REH cell (cell line): ENCODE results near the genes NPHP1, RGPD8 and CHCHD5.

GRCh38 chr2:110204823-110205300 lies at the start of gene NPHP1:
Gene NPHP1, minus strand, starts transcription at chr2:110205013.
- PRO-cap = no peak

GRCh38 chr2:110211646-110211904 lies 772 bp downstream of the MTLN start:
- PRO-cap = no peak

DNA sequence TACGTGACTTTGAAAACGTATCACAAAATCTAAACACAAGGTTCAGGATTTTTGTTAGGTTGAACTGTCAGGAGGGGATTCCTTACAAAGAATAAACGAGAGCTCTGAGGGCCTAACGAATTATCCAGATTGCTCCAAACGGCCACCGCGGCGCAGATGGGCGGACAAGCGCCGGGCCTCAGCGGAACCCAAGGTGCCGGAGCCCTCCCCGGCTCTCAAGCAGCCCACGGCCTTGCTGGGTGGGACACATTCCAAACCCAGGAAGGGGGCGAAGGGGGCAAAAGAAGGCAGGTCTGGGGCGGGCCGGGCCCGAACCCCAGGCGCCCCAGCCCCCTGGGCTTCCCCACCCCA lies 285 bp downstream of the BUB1 start:
- PRO-cap = no peak

GRCh38 chr2:111165031-111166032 lies 44.6 kb downstream of the BCL2L11 start:
- PRO-cap = no peak

DNA sequence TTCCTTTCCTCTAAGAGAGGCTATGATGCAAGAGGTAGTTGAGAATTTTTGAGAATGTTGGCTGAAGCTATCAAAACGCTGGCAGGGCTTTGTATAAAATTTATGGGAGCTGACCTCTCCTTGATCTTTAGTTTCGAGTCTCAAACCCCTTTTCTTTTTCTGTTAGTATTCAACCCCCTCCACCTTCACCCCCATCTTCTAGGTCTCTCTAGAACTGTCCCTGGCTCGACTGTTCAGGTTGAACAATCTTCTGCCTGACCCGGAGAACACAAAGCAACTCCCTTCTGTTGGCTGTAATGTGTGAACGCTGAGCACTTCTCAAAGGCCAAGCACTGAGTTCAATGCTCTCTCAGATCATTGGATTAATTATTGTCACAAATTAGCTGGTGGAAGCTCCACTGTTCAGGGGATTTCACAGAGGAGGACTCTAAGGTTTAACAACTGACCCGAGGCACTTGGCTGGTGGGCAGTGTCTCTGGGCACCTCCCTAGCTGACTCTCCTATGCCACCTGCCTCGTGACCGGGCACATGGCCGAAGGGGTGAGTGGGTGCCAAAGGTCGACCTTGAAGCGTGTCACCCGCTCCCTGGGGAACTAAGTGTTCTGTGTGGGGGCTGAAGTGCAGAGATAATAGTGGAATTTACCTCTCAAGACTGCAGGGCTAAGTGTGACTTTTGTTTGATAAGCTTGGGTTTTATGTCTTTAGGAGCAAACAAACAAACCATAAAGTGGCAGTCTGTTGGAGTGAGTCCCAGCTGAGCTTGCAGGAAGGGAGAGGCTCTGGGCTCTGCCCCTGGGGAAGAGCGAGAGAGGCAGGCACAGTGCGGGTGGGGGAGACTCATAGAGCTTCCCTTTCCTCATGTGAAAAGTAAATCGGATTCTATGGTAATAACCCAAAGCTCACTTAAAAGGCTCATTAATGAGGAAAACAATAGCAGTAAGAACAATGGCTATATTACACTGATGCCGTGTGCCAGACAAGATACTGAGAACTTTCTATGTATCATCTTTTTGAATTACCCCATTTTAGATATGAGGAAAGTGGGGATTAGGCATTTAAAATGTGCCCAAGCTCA lies 64.8 kb downstream of the BCL2L11 start:
- PRO-cap = no peak

DNA sequence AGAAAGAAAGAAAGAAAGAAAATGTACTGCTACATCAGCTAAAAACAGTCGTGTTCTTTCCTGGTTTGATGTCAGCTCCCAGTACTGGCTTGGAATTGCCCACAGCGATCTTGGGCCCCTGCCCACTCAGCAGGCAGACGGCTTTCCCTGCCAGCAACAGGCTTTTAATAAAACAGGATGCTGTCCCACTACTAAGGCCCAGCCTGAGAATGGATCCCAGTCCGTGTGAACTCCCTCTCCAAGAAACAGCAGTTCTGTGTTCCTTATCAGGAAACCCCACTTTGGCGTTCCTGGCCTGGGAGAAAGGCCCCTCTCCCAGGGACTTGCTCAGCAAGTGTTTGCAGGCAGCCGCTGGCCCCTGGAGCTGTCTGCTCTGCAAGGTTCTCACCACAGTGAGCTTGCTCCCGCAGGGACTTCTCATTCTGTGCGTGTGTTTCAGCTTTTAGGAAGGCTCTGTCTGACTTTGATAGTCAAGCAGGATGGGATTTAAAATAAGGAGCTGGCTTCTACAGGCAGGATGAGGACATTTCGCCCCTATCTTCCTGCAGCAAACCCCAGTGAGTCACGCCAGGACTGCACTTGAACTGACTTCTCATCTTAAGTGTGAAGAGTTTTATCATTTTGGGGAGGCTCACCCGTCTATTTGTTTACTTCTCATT lies 225.7 kb downstream of the BCL2L11 start:
- PRO-cap = no peak

GRCh38 chr2:111624806-111625224 lies 259.2 kb downstream of the ANAPC1 start:
- PRO-cap = no peak

DNA sequence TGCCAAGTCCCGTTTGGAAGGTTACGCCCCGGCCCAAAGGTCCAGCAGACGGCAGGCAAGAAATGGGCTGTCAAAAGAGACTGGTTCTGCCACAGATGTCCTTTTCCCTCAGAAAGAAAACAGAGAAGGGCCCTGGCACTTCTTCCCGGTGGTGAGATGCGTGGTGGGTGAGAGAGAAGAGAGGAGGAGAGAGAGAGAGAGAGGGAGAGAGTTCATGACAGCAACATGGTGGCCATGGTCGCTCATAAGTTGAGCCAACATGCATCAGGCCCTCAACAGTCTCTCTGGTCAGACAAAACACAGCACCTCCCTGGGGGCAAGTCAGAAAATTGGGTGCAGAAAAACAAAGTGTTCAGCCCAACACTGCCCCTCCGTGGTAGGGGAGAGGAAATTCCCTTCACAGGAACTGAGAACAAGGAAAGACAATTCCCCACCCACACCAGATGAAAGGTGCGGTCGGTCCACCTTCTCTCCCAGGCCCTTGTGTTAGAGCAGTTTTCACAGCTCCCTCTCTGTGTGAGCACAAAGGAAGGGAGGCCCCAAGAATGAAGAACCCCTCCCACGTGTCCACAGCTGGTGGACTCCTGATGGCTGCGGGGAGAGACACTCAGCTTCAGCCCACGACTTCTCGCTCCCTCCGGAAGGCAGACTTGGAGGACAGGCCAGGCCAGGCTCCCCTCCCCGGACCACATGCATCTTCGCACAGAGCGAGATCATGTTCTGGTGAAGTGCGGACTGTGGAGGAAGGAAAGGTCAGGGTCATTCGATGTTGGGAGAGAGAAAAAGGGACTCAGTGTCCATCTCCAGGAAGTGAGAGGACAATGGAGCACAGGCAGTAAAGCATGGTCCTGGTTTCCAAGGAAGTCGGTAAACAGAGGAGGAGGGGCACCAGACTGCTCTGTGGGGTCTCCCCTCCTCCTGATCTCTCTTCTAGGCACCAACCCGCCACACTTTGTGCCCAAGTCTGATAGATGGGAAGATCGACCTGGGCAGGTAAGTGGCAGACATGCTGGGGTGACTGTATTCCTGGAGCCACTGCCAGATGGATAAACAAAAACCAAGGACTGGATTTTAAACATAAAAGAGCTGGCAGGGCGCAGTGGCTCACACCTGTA lies 181.7 kb downstream of the ANAPC1 start:
- PRO-cap = no peak

GRCh38 chr2:111920114-111920474 lies 21.7 kb downstream of the MERTK start:
- PRO-cap = no peak

- PRO-cap = no peak
These were observed 16.6 kb downstream of the ZC3H8 start for GRCh38 chr2:112238072-112238786.

GRCh38 chr2:112280449-112280826 lies 5.0 kb downstream of the ZC3H6 start:
- PRO-cap = no peak

- PRO-cap = no peak
These were observed 42.0 kb downstream of the ZC3H6 start for GRCh38 chr2:112317454-112317801.

GRCh38 chr2:112317802-112318089 lies 42.3 kb downstream of the ZC3H6 start:
- PRO-cap = no peak

DNA sequence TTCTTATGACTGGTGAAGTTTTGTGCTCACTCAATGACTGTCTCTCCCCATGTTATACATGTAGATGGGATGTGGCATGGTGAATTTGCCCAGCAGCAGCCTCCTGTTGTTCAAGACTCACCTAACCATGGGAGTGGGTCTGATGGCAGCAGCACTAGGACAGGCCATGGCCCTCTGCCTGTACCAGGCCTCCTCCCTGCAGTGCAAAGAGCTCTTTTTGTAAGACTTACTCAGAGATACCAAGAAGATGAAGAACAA lies 49.4 kb downstream of the ZC3H6 start:
- PRO-cap = no peak

DNA sequence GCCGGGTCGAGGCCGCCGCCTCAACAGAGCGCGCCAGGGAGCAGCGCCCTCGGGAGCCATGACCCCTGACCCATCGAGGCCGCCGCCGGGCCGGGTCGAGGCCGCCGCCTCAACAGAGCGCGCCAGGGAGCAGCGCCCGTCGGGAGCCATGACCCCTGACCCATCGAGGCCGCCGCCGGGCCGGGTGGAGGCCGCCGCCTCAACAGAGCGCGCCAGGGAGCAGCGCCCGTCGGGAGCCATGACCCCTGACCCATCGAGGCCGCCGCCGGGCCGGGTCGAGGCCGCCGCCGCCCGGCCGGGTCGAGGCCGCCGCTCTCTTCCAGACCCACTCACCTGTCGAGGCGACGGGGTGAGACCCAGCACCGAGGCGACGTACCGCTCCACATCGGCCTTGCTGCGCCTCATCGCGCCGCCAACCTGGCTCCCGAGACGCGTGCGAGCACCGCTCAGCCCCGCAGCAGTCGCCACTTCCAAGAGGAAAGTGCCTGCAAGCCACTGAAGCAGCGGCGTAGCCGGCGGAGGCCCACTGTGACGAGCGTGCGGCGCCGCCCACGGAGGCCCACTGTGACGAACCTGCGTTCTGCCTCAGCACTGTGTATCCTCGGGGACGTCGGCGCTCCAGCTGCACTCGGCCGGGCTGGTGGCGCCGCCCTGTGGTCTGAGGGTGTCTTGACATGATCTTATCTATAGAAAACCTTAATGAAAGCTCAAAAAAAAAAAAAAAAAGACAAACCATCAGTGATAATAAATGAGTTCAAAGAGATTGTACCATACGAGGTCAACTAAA lies at the start of gene RGPD8:
RGPD8 (minus strand) TSS at position 597 of the 787 bp plus-strand sequence.
- PRO-cap = no peak

GRCh38 chr2:112584020-112585014 lies at the start of gene CHCHD5:
Gene CHCHD5, plus strand, starts transcription at chr2:112584609.
- PRO-cap = no peak

- PRO-cap = no peak
These were observed 30.0 kb downstream of the CHCHD5 start for GRCh38 chr2:112614175-112615081.

DNA sequence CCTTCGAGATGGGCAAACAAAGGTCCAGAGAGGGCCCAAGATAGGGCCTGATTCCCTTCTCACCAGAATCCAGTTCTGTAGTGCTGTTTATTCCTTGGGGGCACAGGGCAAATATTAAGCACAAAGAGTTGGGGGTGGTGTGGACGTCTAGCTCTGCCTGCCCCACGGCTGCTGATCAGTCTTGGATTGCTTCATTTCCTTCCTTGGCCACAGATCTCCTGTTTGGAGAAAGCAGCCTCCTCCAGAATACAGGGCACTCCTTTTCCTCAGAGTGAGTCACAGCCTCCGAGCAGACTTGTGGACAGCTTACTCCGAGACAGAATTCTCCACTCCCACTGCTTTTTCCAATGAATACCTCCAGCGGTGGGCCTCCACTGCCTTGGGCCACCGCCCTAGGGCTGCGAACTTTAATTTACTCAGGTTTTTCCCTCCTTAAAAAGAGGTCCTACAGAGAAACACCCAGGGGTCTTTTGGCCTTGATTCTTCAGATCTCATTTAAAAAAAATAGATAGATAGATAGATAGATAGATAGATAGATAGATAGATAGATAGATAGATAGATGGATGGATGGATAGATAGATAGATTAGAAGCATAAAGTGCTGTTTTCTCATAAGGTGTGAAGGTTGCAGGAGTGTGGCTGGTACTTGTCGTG lies 18.3 kb upstream of the SLC20A1 start:
- PRO-cap = no peak

DNA sequence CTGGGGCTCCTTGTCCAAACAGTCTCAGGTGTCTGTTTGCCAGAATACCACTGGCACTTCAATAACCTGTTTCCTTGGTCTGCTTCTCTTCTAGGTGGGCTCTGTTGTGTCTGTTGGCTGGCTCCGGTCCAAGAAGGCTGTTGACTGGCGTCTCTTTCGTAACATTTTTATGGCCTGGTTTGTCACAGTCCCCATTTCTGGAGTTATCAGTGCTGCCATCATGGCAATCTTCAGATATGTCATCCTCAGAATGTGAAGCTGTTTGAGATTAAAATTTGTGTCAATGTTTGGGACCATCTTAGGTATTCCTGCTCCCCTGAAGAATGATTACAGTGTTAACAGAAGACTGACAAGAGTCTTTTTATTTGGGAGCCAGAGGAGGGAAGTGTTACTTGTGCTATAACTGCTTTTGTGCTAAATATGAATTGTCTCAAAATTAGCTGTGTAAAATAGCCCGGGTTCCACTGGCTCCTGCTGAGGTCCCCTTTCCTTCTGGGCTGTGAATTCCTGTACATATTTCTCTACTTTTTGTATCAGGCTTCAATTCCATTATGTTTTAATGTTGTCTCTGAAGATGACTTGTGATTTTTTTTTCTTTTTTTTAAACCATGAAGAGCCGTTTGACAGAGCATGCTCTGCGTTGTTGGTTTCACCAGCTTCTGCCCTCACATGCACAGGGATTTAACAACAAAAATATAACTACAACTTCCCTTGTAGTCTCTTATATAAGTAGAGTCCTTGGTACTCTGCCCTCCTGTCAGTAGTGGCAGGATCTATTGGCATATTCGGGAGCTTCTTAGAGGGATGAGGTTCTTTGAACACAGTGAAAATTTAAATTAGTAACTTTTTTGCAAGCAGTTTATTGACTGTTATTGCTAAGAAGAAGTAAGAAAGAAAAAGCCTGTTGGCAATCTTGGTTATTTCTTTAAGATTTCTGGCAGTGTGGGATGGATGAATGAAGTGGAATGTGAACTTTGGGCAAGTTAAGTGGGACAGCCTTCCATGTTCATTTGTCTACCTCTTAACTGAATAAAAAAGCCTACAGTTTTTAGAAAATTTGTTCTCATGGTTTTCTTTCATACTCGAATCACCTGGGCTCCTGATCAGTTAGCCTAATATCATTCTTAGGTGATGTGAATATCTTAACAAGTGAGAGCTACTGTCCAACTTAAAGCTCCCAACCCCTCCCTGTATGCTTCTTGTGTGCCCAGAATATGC lies 17.4 kb downstream of the SLC20A1 start:
- PRO-cap = no peak

- PRO-cap = no peak
These were observed 25.3 kb upstream of the IL37 start for GRCh38 chr2:112885660-112886088.